AG04450 (cell line): ENCODE measurements around the gene FEZF2.

GRCh38 chr3:59385227-59385442, 335.3 kb upstream of the CFAP20DC start:
- CAGE, long polyA plus RNA, result no peak
- RRBS, result no CpG with 5 or more reads among the region's 9 CpGs

- CAGE, long polyA plus RNA, result no peak
- RRBS, result no CpG with 5 or more reads among the region's 4 CpGs
Measured at GRCh38 chr3:59551598-59552165, 501.9 kb upstream of the CFAP20DC start.

DNA sequence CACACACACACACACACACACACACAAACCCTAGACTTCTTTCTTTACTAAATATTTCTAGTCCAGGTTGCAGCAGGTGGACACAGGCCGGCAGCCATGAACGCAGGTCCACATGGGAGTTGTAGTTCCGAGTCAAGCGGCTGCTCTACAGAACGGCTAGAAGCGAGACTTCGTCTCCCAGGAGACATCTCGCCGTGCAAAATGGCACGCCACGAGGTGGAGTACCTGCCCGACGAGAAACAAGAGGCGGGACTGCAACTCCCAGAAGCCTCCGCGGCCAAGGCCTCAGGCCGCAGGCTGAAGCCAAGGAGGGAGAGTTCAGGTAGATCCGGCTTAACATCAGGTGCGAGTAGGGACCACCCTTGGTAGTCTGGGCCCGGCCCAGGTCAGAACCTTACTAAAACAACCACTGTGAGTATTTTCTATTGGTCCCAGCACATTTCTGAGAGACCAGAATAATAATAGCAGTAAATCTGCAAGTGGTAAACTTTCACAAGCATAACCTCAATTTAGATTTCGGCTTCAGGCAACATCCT, 1.2 kb downstream of the FHIT start:
- CAGE, long polyA plus RNA, result no peak
- RRBS, result no CpG with 5 or more reads among the region's 21 CpGs

DNA sequence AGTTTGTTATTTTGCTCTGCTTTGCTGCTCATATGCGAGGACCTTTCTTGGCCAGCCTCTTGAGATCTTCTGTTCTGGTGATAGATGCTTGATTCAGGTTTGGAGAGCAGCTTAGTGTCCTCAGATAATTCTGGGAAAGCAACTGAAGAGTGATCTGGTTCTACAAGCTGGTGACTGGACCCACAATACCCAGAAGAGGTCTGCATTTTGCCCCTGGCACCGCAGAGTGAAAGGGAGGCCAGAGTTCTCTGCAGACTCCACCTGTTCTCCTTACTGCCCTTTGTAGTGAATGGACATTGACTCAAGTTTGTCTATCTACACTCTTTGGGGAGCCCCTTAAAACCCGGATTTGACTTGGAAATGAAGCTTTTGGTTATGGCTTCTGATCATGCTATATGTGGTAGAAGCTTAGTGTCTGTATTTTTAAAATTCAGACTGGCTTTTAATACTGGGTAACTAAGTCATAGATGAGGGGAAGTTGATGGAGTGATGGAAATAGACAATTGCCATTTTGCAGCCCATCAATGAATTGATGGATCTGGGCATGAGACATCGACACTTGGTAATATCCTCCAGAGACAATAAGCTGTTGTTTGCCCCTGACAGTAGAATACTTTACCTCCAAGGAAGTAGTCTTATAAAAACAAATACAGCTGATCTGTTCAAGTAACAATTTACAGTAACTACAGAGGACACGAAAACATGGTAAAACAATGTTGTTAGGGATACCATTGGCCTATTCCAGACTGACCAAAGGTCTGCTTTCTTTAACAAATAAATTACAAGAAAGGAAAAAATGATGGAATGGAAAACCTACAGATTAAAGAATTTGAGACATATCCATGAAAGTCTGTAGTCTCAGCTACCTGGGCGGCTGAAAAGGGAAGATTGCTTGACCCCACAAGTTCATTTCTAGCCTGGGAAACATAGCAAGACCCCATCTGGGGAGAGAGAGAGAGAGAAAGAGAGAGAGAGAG, 81.2 kb downstream of the PTPRG start:
- CAGE, long polyA plus RNA, result no peak
- RRBS, result no CpG with 5 or more reads among the region's 6 CpGs

DNA sequence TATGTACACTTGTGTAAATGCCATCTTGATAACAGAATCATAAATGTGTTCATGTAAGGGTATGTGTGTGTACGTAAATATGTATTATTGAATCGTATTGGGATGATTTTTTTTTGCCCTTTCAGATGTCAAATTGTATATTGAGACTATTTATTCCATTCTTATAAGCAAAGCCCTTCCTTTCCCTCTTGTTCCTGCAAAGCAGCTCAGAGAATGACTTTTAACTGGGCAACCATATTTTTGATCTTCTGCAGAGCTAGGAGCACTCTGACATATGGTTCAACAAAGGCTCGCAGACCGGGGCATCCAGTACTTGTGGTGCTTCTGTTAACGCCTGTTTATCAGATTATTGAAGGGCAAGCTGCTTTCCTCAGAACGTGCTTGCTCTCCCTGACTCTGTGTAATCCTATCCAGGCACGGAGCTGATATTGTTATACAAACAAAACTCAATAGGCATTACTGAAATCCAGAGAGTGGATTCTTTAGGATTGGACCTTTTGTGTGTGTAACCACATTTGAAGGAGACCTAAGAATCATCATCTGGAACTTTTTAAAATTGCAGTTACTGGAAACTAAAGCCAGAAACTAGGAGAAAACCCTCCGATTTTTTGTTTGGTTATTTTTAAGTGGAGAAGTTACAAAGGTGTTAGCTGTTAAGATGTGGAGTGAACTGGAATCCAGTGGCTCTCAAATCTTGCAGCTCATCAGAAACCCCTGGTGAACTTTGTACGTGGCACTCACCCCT, 246.5 kb downstream of the PTPRG start:
- CAGE, long polyA plus RNA, result no peak
- RRBS, result no CpG with 5 or more reads among the region's 9 CpGs

GRCh38 chr3:61875027-61875776, 313.8 kb downstream of the PTPRG start:
- CAGE, long polyA plus RNA, result no peak
- RRBS, result no CpG with 5 or more reads among the region's 11 CpGs

DNA sequence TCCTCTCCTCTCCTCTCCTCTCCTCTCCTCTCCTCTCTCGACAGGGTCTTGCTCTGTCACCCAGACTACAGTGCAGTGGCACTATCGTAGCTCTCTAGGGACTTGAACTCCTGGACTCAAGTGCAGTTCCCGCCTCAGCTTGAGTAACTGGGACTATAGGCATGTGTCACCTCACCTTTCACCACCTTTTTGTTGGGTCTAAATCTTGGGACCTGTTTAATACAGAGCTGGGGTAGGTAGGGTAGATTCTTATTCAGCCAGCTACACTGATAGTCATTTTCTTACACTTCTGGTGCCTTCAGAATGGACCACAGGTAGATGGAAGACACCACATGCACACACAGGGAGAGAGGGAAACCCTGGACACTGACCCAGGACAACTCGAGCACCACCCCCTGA, 324.3 kb downstream of the PTPRG start:
- CAGE, long polyA plus RNA, result no peak
- RRBS, result no CpG with 5 or more reads among the region's 4 CpGs

- CAGE, long polyA plus RNA, result no peak
- RRBS, result no CpG with 5 or more reads among the region's 4 CpGs
Measured at GRCh38 chr3:62134293-62134748, 184.5 kb upstream of the C3orf14 start.

DNA sequence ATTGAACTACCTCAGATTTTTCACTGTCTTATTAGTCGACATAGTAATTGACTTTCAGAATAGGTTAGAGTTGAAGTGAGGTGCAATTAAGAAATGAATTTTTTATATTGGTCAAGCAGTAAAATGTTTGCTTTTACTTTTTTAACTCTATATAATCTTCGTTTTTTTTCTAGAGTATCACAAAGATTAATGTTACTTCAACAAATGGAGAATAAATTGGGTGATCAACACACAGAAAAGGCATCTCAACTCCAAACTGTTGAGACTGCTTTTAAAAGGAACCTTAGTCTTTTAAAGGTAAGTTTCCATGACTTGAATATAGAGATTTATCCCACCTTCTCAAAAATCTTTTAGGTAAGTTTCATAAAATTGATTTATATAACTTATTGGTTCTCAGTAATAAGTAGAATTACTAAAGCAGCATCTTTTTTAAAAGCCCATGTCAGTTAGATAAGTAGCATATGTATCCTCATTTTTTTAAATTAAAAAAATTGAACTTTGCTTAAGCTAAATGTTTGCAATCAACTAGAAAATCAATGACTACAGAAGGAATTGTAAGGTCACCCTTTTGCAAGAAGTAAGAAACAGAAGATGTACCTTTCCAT, 3.0 kb downstream of the C3orf14 start:
- CAGE, long polyA plus RNA, result no peak
- RRBS, result no CpG with 5 or more reads among the region's 2 CpGs

DNA sequence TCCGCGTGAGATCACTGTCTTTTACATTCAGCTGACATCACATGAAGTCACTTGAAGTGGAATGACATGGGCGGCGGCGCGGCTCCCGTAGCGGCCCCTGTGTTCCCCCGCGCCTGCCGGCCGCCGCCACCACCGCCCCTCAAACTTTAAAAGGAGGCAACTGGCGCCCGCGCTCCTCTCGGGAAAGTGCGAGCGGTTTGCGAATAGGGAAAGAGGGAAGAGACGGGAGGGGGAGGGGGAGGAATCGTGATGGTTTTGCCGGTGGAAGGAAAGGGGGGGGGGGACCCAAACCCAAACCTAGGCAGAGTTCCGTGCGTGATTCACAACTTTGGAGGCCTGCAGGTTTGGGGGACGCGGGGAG, at the start of gene FEZF2:
FEZF2 (minus strand) TSS at position 188 of the 361 bp plus-strand sequence.
- CAGE, long polyA plus RNA, result no peak
- RRBS, result 0% methylated on average over 2 of the region's 28 CpGs

GRCh38 chr3:63923299-63924109, 59.8 kb downstream of the ATXN7 start:
- CAGE, long polyA plus RNA, result no peak
- RRBS, result no CpG with 5 or more reads among the region's 5 CpGs

GRCh38 chr3:64030539-64031153, 7.4 kb upstream of the PSMD6 start:
- CAGE, long polyA plus RNA, result no peak
- RRBS, result no CpG with 5 or more reads among the region's 22 CpGs

DNA sequence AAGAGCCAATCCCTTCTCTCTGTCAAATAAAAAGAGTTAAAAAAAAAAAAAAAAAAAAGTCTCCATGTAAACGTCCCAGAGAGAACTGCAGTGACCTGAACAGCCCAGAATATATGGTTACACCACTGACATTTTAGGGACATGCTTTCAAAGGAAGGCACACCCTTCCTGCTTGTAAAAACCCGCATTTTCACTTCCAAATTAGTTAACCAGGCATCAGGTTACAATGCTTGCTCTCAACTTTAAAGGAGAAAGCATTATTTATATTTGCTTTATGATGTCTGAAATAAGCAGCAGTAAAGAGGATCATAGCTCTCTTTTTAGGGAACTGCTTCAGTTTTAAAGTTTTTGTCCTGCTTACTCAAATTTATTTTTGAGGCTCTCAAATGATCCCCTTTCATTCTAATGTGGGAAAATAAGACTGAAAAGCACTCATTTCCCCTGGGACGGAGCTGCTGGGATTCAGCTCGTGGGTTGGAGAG, 63.5 kb downstream of the PRICKLE2 start:
- CAGE, long polyA plus RNA, result no peak
- RRBS, result no CpG with 5 or more reads among the region's 4 CpGs

DNA sequence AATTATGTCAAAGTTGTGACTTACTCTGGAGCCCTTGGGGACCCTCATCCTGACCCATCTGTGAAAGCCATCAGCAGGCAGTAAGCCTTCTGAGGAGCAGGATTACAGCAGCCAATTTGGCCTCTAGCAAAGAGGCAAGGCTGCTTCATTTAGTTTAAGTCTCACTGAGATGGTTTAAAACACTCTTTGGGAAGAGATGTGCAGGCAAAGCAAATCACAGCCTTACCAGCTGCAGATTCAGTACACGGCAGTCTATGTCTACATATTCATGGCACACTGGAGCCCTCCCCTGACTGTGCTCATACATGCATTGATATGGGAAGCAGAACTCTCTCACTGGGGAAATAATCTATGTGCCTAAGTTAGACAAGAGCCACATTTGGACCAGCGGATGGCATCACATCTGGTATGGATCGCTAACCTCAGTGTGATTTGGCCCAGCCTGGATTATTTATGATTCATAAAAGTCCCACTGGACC, 1.5 kb downstream of the PRICKLE2 start:
- CAGE, long polyA plus RNA, result no peak
- RRBS, result no CpG with 5 or more reads among the region's 3 CpGs

- CAGE, long polyA plus RNA, result no peak
- RRBS, result no CpG with 5 or more reads among the region's 7 CpGs
Measured at GRCh38 chr3:64385716-64386323, 160.6 kb upstream of the PRICKLE2 start.

DNA sequence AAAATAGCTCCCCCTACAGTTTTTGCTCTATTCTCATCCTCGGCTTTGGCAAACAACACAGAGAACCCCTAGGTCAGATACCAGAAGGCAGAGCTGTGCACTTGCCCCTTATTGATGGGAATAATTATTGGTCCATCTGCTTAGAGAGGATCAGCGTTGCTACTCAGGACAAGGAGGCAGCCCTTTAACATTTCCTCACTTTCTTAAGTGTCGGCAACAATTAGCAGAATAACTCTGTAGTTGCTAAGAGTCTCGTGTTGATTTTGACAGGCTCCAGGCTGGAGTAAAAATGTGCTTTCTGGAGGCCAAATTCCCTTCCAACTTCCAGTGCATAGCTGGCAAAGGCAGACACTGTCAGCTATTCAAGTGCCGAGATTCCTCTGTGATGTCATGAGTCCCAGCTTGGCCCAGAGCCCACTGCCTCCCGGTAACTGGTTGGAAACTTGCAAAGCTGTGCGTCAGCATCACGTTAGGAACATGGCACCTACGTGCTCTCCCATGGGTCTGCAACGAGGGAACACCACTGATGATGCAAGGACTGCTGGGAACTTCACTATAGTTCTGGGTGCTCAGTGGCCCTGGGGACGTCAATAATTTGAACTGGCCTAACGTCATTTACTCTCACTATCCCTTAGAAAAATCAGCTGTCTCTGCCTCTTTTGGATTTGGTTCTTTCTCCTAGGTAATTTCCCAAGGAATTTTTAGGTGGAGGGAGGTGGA, 482.8 kb upstream of the ADAMTS9 start:
- CAGE, long polyA plus RNA, result no peak
- RRBS, result no CpG with 5 or more reads among the region's 12 CpGs

GRCh38 chr3:65458685-65459201, 580.0 kb downstream of the MAGI1 start:
- CAGE, long polyA plus RNA, result no peak
- RRBS, result no CpG with 5 or more reads among the region's 3 CpGs

GRCh38 chr3:65532676-65533290, 505.9 kb downstream of the MAGI1 start:
- CAGE, long polyA plus RNA, result no peak
- RRBS, result no CpG with 5 or more reads among the region's 7 CpGs

- CAGE, long polyA plus RNA, result no peak
- RRBS, result no CpG with 5 or more reads among the region's 9 CpGs
Measured at GRCh38 chr3:65595159-65596047, 443.3 kb downstream of the MAGI1 start.

GRCh38 chr3:65596959-65597762, 441.6 kb downstream of the MAGI1 start:
- CAGE, long polyA plus RNA, result start-site peak on the minus strand at chr3:65597434-65597490, 190 and 256 reads in 2 replicates
- RRBS, result 3% methylated on average over 13 of the region's 36 CpGs